SK-MEL-5 (cell line): ENCODE measurements around a stretch of chr12.

GRCh38 chr12:114404967-114405561 is 880 bp downstream of the TBX5 start:
RAMPAGE:
- cytosol, long total RNA, result no peak
- long total RNA, result no peak
- nucleus, long total RNA, result no peak

DNA sequence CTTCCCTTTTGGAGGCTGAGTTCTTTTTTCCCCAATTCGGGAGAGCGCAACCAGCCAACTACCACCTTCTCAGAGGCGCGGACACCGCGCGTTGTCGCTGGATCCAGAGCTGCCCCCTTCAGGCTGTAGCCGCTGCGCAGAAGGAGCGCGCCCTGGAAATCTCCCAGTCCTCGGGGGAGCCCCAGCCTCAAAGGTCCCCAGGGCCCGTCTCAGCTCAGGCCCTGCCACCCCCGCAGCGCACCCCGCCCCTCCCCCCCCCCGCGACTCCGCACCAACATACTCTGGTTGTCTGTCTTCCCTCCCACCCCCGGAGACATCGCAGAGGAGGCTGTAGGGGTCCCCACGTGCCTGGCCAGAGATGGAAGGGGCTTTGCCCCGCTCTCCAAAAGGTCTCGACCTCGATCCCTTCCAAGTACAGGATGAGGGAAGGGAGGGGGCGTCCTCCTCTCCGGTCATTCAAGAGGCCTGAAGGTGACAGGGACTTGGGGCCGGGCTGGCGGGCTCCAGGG is 15.3 kb downstream of the TBX3 start:
RAMPAGE:
- cytosol, long total RNA, result no peak
- long total RNA, result no peak
- nucleus, long total RNA, result no peak

DNA sequence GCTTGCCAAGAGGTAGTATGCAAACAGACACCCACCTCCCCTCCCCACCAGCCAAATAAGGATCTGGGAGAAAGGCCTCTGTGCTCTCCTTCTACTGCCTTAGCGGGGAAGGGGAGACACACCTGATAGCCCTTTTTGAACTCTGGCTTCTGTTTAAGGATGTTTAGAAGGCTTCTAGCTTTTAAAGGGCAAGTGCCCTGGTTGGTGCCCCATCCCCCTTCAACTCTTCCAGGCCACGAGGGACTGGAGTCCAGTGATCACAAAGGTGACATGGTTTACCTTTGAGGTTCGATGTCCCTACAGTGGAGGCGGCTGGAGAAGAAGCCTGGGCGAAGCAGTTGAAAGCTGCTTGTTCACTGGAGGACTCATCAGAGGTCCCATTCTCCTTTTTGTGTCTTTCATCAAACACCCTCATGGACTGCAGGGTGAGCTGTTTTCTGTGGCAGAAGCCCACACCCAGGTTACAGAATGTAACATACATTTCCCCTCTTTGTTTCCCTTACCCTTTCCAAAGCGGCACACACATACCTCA is 7.9 kb downstream of the TBX3 start:
RAMPAGE:
- cytosol, long total RNA, result no peak
- long total RNA, result no peak
- nucleus, long total RNA, result no peak

RAMPAGE:
- cytosol, long total RNA, result no peak
- long total RNA, result no peak
- nucleus, long total RNA, result no peak
These were observed 5.2 kb downstream of the TBX3 start for GRCh38 chr12:114678470-114679538.

GRCh38 chr12:114685862-114686368 is 1.9 kb upstream of the TBX3 start:
RAMPAGE:
- cytosol, long total RNA, result no peak
- long total RNA, result no peak
- nucleus, long total RNA, result no peak

RAMPAGE:
- cytosol, long total RNA, result no peak
- long total RNA, result no peak
- nucleus, long total RNA, result no peak
These were observed 219.1 kb upstream of the TBX3 start for GRCh38 chr12:114903212-114903411.

DNA sequence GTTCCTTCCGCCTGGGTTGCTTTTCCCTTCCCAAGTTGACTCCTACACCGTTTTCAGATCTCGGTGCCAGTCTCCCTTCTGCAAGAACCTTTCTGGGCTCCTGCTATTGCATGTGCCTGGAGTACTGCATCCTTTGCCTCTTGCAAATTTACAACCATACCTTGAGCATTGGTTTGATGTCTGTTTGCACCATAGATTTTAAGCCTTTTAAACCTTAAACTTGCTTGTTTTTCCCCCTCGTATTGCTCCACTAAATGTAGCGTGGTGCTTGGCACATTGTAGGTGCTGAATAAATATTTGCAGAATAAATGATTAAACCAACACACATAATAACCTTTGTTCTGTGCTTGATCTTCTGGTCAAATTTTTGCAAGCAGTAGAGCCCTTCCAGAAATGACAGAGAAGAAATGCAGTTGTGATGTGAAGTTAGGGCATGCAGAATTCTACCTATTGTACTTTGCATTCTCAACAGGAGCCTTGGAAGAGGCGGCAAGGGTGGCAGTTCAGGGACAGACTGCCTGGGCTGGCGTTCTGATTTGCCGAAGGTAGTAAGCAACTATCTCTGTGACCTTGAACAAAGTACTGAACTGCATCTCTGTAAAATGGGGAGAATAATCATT is 394.3 kb upstream of the TBX3 start:
RAMPAGE:
- cytosol, long total RNA, result no peak
- long total RNA, result no peak
- nucleus, long total RNA, result no peak

RAMPAGE:
- cytosol, long total RNA, result no peak
- long total RNA, result no peak
- nucleus, long total RNA, result no peak
These were observed 651.7 kb upstream of the TBX3 start for GRCh38 chr12:115335708-115336135.

DNA sequence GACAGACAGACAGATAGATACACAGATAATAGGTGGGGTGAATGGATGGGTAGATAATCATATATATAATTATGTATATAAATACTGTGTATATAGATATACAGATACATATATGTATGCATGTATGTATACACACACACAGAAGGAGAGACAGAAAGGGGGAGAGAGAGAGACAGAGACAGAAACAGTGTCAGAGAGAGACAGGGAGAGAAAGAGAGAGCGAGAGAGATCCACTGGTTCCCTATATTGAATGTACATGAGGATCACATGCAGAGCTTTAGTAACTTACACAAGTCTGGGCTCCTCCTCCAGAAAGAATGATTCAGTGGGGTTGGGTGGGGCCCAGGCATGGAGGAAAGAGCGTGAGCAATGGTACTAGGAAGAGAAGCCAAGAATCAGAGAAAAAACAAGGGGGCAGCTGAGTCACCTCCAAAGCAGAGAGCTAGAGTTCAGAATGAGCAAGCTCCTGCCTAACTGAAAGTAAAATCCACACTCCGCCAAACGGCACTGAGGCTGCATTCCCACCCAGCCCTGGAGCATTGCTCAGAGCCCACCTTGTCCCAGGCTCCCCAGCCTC is 670.0 kb upstream of the TBX3 start:
RAMPAGE:
- cytosol, long total RNA, result no peak
- long total RNA, result no peak
- nucleus, long total RNA, result no peak

RAMPAGE:
- cytosol, long total RNA, result no peak
- long total RNA, result no peak
- nucleus, long total RNA, result no peak
These were observed 409.7 kb downstream of the MED13L start for GRCh38 chr12:115867761-115868304.

DNA sequence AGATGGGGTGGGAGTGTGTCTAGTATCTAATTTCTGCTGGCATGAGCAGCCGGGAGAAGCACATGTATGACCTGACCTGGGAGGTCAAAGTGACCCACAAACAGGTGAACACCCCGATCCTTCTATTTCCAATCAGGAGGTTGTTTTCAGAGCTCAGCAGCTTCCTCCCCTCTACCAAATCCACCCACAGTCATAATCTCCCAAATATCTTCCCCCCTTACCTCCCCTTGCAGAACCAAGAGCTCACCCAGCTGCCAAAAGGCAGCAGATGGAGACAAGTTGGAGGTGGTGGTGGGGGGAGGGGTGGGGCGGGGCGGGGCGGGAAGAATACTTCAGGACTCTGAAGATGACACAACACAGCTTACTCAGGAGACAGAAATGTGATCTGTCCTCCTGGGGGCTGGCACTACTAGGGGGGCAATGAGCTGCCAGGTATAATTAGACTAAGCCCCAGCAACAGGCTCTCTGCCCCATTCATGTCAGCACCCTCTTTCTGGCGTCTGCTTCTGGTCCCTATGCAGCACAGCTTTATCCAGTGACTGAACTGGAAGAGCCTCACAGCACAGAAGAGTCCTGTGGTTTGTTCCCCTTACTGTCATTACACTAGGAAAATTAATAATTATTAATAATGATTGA is 407.1 kb downstream of the MED13L start:
RAMPAGE:
- cytosol, long total RNA, result no peak
- long total RNA, result no peak
- nucleus, long total RNA, result no peak

DNA sequence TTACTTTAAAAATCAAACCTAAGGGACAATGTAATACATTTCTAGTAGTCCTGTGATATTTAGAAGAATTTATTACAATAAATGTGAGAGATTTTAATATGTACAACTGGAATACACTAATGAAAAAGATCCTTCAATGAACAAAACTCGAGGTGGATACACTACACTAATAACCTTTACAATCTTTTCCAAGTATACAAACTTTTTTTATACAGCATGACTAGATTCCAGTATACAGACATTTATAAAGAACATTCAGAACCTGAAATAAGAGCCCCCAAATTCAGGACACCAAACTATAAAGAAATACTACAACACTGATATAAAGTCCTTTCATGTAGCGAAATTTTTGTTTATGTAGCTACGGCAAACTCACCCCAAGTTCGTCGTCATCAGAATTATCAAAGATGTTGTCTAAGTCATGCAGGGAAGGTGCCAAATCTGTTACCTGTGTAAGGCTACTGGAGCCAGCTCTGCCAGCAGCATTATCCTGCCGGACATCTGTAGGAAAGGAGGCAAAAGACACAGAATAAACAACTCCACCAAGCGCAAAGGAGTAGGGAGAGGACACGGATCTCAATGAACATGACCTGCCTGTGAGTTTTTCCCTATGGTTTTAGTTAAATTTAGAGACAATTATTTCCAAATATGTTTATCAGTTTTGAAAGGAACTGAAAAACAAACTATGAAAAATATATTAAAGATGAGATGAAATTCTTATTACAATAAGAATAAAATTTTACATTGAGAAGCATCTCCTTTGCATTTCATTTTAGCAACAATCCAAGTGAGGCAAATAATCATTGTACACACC is 271.8 kb downstream of the MED13L start:
RAMPAGE:
- cytosol, long total RNA, result no peak
- long total RNA, result no peak
- nucleus, long total RNA, result no peak

RAMPAGE:
- cytosol, long total RNA, result no peak
- long total RNA, result no peak
- nucleus, long total RNA, result no peak
These were observed 198.6 kb downstream of the MED13L start for GRCh38 chr12:116078717-116079416.

DNA sequence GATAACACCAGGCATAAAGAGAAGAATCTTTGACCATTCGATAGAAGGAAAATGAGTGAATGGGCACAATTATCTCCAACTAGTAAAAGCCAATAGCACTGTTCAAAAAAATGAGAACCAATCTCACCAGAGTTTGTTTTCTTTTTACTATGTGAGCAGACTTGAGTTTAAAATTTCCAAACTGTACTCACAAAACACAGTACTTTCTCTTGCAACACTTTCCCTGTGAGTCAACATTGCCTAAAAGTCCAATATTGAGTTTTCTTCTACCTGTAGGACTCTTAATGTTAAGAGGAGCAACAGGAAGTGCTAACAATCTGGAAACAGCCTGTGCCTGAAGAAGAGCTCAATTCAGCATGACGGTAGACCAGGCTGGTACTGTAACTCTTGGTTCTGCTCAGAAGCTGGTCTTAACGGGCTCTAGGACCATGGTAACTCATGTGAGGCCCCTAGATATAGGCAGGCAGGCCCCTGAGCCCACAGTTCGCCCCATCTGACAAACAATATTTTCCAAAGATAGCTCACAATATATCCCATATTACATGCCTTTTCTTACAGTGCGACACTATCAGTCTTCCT is 144.3 kb downstream of the MED13L start:
RAMPAGE:
- cytosol, long total RNA, result no peak
- long total RNA, result no peak
- nucleus, long total RNA, result no peak

GRCh38 chr12:116358600-116359933 is 81.6 kb upstream of the MED13L start:
RAMPAGE:
- cytosol, long total RNA, result no peak
- long total RNA, result no peak
- nucleus, long total RNA, result no peak

RAMPAGE:
- cytosol, long total RNA, result no peak
- long total RNA, result no peak
- nucleus, long total RNA, result no peak
These were observed 90.9 kb upstream of the MED13L start for GRCh38 chr12:116368382-116368844.

DNA sequence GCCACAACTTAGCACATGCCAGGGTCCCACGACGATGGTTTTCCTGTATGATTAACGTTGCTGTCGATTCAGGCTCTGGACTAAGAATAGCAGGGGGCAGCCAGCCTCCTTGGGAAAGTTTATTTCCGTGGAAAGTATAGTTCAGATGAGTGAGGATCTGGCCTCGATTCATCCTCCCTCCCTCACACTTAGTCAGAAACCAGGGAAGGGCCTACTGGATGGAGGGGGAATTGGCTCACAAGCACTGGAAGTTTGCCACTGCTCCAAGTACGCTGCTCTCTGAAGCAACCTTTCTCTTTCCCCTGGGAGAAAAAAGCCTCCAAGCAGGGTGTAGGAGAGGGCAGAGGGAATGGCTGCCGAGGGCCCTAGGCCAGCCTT is 105.7 kb upstream of the MED13L start:
RAMPAGE:
- cytosol, long total RNA, result no peak
- long total RNA, result no peak
- nucleus, long total RNA, result no peak

DNA sequence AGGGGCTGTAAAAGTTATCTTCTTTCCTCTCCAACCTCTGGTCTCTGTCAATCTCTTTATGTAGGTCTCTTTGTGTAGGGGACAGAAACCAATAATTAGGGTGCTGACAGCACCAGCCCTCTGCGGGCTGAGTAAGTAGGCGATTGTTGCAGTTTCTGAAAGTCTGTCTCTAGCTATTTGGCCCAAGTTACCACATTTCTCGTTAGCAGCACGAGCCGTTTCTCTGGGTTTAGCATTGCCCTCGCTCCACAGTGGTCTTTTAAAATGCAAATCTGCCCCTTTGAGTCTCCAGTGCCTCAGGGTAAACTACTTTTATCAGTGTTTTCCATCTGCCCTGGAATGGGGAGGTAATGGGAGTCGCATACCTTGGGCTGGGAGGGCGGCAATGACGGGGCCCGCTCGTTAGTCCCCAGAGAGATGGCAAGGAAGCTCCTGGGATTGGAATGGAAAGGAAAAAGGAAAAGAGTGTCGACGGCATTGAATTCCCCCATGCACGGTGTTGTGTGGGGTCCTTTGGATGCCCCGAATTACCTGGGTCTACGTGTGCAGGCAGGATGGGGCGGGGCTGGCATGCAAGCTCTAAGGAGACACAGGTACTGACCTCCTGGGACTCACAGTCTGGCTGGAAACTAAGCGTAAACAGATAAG is 131.9 kb upstream of the MAP1LC3B2 start:
RAMPAGE:
- cytosol, long total RNA, result no peak
- long total RNA, result no peak
- nucleus, long total RNA, result no peak

DNA sequence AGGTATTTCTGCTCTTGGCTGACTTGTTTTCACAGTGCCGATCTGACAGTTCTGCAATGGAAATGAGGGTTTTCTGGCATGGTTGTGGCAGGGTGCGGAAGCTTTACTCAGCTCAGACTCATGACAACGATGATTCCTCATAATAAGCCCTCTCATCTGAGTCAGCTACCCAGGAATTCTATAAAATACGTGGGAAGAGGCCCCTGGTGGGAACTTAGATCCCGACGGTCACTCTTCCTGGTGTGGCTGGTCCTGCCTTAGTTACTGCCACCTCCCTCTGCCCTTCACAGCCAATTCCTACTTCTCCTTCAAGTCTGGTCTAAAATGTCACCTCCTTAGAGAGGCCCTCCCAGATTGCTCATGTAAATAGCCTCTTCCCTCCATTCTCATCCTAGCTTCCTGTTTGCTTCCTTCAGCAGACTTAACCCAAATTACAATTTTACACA is 104.2 kb upstream of the MAP1LC3B2 start:
RAMPAGE:
- cytosol, long total RNA, result no peak
- long total RNA, result no peak
- nucleus, long total RNA, result no peak

DNA sequence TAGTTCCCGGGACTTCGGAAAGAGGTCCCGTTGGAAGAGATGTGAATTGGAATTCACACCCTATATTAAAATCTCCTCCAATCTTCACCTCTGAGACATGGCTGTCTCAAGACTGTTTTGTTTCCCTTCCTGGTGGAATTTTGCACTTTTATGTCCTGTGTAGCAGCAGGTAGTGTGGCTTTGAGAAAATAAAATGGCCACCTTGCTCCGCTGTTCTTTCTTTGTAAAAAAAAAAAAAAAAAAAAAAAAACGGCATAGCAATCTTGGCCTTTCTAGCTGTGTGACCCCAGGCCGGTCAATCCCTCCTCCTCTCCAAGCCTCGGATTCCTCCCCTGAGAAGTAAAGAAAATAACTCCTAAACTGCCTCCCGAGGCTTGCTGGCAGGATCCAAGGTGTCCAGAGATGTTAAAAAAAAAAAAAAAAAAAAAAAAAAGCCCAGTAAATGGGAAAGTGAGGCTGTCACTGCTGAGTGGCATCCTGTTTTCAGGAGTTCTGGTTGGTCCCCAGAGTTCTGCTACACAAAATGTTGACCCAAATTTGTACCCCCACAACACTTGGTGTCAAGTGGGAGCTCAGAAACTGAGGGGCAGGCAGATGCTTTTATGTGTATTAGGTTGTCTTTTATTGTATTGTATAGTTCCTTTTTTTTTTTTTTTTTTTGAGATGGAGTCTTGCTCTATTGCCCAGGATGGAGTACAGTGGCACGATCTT is 23.9 kb upstream of the MAP1LC3B2 start:
RAMPAGE:
- cytosol, long total RNA, result no peak
- long total RNA, result no peak
- nucleus, long total RNA, result no peak